ENCODE measurements around the genes RNF224, NOXA1, PNPLA7 and ARRDC1.

GRCh38 chr9:137226836-137227975 lies at the start of gene RNF224:
RNF224 (plus strand) TSS chr9:137227502.
- RAMPAGE, long total RNA = no peak
- RRBS = no CpG with 5 or more reads among the region's 32 CpGs

DNA sequence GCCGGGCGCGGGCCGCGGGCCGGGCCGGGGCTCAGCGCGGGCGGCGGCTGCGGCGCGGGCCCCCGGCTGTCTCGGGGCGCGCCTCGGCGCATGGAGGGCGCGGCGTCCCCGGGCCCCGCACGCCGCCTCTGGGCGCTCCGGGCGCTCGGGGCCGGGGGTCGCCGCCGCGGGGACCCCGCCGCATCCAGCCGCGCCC lies 238 bp downstream of the NRARP start:
- RAMPAGE, long total RNA = no peak
- RRBS = 2% methylated on average over 27 of the region's 40 CpGs

DNA sequence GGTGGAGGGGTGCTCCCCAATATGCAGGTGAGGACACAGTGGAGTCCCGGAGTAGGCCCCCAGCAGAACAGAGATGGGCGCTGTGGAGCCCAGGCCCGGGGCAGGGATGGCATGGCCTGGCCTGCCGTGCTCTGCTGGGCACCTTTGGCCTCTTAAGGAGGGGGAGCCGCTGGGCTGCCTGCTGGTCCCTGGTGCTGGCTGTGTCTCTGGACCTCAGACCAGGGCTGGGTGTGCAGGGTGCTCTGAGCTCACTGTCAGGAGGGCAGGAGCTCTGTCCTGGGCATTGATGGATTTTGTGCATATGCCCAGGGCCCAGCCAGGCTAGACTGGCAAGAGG lies 1.6 kb upstream of the NRARP start:
- RAMPAGE, long total RNA = no peak
- RRBS = 64% methylated on average over 3 of the region's 5 CpGs

DNA sequence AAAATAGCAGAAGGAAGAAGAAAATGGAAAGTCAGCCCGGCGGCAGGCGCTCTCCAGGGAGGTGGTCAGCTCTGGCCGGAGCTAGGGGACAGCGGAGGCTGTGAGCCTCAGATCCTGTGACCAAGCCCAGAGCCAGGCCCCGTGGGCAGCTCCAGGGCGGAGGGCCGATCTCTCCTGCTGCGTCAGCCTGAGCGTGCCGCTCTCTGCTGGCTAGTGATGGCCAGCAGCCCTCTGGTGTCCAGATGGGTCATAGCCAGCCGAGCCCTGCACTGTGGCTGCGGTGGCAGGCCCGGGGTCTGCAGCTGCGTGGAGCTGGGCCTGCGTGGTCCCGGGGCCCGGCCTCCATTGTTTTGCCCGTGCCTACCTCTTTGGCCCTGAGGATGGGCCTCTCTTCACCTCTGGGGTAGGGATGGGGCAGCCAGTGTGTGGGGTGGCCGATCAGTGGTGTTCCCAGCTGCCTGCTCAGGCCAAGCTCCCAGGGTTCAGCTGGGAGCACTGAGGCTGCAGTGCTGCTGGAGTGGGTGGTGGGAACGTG lies 17.0 kb upstream of the NRARP start:
- RAMPAGE, long total RNA = no peak
- RRBS = 81% methylated on average over 5 of the region's 21 CpGs

GRCh38 chr9:137363064-137363407 lies 59.9 kb downstream of the EXD3 start:
- RAMPAGE, long total RNA = no peak
- RRBS = no CpG with 5 or more reads among the region's 3 CpGs

- RAMPAGE, long total RNA = no peak
- RRBS = 91% methylated on average over 3 of the region's 32 CpGs
Observed at GRCh38 chr9:137391304-137391852, 31.6 kb downstream of the EXD3 start.

- RAMPAGE, long total RNA = no peak
- RRBS = 12% methylated on average over 8 of the region's 39 CpGs
Observed at GRCh38 chr9:137411306-137412097, 11.5 kb downstream of the EXD3 start.

GRCh38 chr9:137423063-137423768 lies at the start of gene NOXA1:
NOXA1 (plus strand) TSS chr9:137423393.
- RAMPAGE, long total RNA = no peak
- RRBS = 2% methylated on average over 57 of the region's 95 CpGs

- RAMPAGE, long total RNA = no peak
- RRBS = no CpG with 5 or more reads among the region's 28 CpGs
Observed at GRCh38 chr9:137429970-137430579, 6.9 kb downstream of the NOXA1 start.

- RAMPAGE, long total RNA = no peak
- RRBS = 94% methylated on average over 1 of the region's 29 CpGs
Observed at GRCh38 chr9:137497837-137498435, 38.8 kb upstream of the NSMF start.

DNA sequence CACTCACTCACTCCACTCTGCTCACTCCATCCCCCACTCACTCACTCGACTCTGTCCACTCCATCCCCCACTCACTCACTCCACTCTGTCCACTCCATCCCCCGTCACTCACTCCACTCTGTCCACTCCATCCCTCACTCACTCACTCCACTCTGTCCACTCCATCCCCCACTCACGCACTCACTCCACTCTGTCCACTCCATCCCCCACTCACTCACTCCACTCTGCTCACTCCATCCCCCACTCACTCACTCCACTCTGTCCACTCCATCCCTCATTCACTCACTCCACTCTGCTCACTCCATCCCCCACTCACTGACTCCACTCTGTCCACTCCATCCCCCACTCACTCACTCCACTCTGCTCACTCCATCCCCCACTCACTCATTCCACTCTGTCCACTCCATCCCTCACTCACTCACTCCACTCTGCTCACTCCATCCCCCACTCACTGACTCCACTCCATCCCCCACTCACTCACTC lies 32.2 kb downstream of the PNPLA7 start:
- RAMPAGE, long total RNA = no peak
- RRBS = no CpG with 5 or more reads among the region's 3 CpGs

GRCh38 chr9:137544286-137544631 lies 5.9 kb downstream of the PNPLA7 start:
- RAMPAGE, long total RNA = no peak
- RRBS = no CpG with 5 or more reads among the region's 7 CpGs

DNA sequence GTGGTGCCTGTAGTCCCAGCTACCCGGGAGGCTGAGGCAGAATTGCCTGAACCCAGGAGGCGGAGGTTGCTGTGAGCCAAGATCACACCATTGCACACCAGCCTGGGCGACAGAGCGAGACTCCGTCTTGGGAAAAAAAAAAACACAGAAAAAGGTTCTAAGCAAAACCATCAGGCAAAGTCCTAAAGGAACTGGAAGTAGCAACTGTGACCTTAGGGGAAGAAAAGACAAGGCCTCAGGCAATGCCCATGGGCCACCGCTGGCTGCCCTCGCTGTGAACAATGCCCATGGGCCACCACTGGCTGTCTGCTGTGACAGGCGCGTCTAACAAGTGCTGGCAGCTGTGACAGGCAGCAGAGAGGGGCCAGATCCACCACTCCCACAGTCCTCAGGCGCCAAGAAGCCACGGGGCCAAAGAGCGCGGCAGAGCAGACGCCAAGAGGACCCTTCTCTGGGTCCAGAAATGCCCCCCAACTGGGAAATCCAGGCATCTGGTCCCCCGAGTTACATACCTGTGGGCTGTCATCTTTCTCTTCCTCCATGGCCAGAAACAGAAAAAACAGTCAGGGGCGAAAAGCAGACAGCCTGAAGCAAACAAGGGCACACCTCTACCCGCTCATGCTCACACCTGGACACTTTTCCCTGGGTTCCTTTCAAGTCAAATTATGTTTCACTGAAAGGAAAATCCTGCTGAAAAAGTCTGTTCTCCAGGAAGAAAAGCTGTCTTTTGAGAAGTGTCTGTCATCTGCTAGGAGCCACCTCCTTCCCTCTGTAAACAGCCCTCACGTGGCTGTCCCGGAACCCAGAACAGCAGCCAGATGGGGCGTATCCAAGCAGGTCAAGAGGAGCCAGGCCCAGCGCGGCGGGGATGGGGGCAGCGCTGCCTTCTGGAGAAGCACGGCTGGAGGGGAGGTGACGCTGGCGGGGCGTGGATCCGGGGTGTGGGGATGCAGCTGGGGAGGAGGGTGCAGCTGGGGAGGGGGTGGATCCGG lies at the start of gene PNPLA7:
Gene PNPLA7 (minus strand): TSS at position 747 of the 992 bp plus-strand sequence.
- RAMPAGE, long total RNA = no peak
- RRBS = 7% methylated on average over 1 of the region's 30 CpGs

GRCh38 chr9:137555990-137556684 lies 4.5 kb downstream of the MRPL41 start:
- RAMPAGE, long total RNA = no peak
- RRBS = 94% methylated on average over 4 of the region's 20 CpGs

- RAMPAGE, long total RNA = no peak
- RRBS = 93% methylated on average over 2 of the region's 28 CpGs
Observed at GRCh38 chr9:137575432-137576665, 2.9 kb downstream of the DPH7 start.

- RAMPAGE, long total RNA = no peak
- RRBS = 1% methylated on average over 64 of the region's 94 CpGs
Observed at GRCh38 chr9:137605600-137606274, at the start of gene ARRDC1. ARRDC1 (plus strand) TSS chr9:137605686.

DNA sequence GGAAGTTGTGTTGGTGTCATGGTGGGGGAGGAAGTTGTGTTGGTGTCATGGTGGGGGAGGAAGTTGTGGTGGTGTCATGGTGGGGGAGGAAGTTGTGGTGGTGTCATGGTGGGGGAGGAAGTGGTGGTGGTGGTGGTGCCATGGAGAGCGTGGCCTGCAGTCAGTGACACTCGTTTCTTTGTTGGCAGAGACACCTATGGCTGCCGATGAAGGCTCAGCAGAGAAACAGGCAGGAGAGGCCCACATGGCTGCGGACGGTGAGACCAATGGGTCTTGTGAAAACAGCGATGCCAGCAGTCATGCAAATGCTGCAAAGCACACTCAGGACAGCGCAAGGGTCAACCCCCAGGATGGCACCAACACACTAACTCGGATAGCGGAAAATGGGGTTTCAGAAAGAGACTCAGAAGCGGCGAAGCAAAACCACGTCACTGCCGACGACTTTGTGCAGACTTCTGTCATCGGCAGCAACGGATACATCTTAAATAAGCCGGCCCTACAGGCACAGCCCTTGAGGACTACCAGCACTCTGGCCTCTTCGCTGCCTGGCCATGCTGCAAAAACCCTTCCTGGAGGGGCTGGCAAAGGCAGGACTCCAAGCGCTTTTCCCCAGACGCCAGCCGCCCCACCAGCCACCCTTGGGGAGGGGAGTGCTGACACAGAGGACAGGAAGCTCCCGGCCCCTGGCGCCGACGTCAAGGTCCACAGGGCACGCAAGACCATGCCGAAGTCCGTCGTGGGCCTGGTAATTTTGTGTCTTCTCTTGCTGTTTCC lies 97.8 kb downstream of the EHMT1 start:
- RAMPAGE, long total RNA = no peak
- RRBS = no CpG with 5 or more reads among the region's 29 CpGs

DNA sequence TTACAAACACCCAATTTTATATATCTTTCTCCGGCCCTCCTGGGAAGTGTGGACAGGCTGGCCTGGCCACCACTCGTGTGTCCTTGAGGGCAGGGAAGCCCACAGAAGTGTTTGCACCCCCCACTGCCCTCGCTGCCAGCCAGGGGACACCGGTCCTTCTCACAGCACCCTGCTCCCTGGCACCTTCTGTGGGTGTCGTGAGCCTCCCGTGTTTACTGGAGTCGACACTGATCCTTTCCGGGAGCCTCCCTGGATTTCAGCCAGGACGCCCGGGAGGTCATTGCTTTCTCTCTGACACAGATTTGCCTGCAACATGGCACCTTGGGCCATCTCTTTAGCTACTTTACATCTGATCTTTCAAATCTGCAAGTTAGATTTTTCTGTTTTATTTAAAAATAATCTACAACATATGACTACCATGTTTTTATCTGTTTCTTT lies 120.4 kb upstream of the CACNA1B start:
- RAMPAGE, long total RNA = no peak
- RRBS = 16% methylated on average over 4 of the region's 10 CpGs

DNA sequence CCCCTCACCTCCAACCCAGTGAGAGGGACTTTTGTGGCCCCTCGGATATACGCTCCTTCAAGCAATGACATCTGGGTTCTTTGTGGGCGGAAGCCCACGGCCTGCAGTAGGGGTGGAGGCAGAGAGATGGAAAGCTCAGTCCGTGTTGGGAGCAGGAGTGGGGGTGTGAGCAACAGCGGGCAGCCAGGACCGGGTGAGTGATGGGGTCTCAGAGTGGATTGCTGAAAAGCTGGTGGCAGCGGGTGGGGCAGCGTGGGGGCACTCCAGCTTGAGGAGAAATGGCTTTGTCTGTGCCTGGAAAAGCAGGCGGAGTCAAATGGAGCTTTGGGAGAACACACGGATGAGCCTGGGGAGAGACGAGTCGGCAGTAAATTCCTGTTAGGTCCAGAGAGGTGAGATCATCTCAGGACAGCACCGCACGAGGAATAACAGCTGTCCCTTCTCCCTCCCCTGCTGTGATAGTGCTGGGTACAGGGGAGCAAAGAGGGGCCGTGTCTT lies 42.1 kb downstream of the CACNA1B start:
- RAMPAGE, long total RNA = no peak
- RRBS = no CpG with 5 or more reads among the region's 16 CpGs

All from epithelial cell of proximal tubule (primary cell).